OVCAR3 (cell line): ENCODE data around the genes CSNK2A2 and SLC38A7.

DNA sequence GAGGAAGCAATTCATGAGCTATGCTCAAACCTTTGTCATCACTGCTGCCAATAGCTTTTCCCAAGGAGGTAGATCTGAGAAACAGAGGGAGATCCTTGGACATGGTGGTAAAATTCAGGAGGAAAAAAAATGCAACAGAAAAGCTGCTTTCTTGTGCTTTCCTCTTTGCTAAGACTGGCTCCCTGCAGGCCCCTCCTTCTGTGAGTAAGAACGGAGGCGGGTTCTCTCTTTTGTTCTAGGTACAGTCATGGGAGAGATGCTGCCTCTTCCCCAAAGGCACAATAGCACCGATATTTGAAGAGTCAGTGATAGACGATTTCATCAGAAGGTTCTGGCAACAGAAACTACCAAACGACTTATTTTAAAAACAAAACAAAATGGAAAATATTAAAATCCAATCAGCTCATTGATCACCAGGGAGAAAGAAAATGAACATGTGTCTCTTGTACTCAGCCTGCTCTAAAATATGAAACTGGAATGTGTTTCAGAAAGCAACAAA, 32.6 kb upstream of the KIFC3 start:
- RRBS: no CpG with 5 or more reads among the region's 5 CpGs

GRCh38 chr16:57916101-57916565, 54.8 kb downstream of the CNGB1 start:
- RRBS: no CpG with 5 or more reads among the region's 7 CpGs

- RRBS: 95% methylated on average over 5 of the region's 29 CpGs
Measured at GRCh38 chr16:57997874-57998730, 2.4 kb downstream of the ZNF319 start.

- RRBS: 39% methylated on average over 30 of the region's 65 CpGs
Measured at GRCh38 chr16:58024239-58025344, 962 bp upstream of the MMP15 start.

- RRBS: no CpG with 5 or more reads among the region's 16 CpGs
Measured at GRCh38 chr16:58119232-58120006, 9.8 kb downstream of the CFAP20 start.

GRCh38 chr16:58126458-58126741, 2.8 kb downstream of the CFAP20 start:
- RRBS: no CpG with 5 or more reads among the region's 1 CpG

DNA sequence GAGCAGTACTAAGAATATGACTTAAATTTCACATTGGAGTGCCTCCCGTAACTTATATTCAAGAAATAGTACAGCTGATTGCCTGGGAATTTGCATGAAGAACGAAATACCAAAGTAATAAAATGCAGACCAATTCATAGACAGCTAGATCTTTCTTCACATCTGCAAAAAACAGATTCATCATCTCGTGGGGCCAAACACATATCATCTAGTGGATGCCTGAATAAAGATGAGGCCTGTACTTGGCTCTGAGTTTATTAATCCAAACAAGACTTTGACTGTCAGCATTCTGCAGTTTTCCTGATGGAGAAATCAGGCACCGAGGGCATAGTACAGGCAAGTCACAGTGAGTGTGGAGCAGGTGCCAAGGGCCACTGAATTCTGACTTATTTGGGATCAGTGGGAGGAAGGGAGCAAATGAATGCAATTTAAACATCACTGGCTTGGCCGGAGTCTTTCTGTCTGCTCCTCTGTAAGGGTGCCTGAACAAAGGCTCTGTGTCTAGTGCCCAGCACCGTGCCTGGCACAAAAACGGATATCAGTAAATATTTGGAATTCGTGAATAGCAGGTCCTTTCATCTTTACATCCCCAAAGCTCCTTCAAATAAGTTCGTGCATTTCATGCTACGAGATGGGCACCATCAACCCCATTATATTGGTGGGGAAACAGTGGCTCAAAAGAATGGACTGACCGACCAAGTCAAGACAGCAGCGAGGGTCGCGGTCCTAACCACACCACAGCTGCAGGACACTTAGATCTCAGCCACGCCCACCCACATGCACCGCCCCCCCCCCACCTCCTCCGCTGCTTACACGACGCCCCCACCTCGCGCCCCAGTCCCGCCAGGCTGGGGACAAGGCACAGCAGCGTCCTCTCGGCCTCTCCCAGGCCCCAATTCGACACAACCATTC, 877 bp downstream of the CFAP20 start:
- RRBS: no CpG with 5 or more reads among the region's 25 CpGs

GRCh38 chr16:58158418-58159184, 29.4 kb upstream of the CFAP20 start:
- RRBS: no CpG with 5 or more reads among the region's 10 CpGs

GRCh38 chr16:58197948-58198458, at the start of gene CSNK2A2:
Gene CSNK2A2 (minus strand): TSS chr16:58198106.
- RRBS: 4% methylated on average over 35 of the region's 67 CpGs

DNA sequence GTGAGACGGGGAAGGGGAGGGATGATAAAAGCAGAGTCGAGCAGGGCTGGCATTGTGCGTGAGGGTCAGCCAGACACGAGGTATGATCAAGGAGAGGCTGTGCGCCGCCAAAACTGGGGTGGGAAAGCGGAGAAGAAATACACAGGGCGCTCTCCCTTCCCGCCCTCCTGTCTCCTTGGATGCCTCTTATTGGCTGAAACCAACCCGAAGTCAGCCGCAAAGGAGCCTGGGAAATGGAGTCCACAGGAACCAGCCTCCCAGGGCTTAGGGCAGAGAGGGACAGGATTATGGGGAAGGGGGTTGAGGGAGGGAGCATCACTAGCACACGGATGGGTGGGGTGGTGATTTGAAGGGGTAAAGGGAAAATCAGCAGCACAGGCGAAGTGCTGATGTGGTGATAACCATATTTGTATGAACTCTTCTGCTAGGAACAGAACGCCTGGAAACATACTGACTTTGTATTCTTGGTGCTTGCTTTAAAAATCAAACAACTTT, 13.3 kb upstream of the CCDC113 start:
- RRBS: no CpG with 5 or more reads among the region's 14 CpGs

DNA sequence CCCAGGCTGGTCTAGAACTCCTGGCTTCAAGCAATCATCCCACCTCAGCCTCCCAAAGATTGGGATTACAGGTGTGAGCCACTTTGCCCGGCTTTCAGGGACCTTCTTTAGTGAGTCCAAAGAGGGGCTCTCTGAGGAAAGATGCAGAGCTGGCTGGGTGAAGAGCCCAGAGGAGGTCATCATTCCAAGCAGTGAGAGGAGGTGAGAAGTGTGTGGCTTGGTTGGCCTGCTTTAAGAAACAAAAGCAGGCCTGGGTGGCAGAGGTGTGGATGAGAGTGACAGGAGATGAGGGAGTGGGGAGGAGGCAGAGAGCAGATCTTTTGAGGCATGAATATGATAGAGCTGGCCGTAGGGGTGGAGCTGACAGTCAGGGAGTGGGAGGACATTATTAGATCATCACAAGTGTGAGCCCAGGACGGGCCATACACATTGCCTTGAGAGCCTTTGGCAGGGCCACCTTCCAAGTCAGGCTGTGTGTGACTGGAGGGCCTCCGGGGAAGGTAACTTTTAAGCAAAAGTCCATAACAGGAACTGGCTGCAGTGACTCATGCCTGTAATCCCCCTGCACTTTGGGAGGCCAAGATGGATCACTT, 26.2 kb downstream of the GINS3 start:
- RRBS: no CpG with 5 or more reads among the region's 4 CpGs

DNA sequence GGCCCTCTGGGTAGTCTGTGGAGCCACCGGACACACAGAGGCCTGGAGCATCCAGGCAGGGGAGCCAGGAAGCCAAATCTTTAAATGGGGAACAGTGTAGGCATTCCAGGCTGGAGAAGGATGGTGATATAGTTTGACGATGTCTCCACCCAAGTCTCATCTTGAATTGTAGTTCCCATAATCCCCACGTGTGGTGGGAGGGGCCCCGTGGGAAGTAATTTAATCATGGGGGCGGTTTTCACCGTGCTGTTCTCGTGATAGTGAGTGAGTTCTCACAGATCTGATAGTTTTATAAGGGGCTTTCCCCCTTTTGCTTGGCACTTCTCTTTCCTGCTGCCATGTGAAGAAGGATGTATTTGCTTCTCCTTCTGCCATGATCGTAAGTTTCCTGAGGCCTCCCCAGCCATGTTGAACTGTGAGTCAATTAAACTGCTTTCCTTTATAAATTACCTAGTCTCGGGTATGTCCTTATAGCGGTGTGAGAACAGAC, 28.8 kb downstream of the GINS3 start:
- RRBS: no CpG with 5 or more reads among the region's 10 CpGs

- RRBS: no CpG with 5 or more reads among the region's 2 CpGs
Measured at GRCh38 chr16:58459327-58459662, 40.6 kb upstream of the NDRG4 start.

DNA sequence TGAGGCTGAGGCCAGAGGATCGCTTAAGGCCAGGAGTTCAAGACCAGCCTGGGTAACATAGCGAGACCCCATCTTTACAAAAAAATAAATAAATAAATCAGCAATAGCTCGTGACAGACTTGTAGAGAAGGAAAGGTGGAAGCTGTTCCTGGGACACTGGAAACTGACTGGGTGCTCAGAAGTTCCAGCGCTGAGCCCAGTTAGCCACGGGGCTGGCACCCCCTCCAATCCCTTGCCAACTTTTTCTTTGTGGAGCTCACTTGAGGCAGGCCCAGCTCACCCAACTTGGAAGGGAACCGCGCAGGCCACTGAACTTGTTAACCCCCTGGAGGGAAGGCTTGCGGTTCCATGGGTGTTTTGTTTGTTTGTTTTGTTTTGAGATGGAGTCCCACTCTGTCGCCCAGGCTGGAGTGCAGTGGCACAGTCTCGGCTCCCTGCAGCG, 34.3 kb upstream of the NDRG4 start:
- RRBS: no CpG with 5 or more reads among the region's 11 CpGs

- RRBS: 4% methylated on average over 20 of the region's 78 CpGs
Measured at GRCh38 chr16:58515658-58516405, 515 bp downstream of the SETD6 start.

- RRBS: no CpG with 5 or more reads among the region's 10 CpGs
Measured at GRCh38 chr16:58516406-58516785, 1.1 kb downstream of the SETD6 start.

DNA sequence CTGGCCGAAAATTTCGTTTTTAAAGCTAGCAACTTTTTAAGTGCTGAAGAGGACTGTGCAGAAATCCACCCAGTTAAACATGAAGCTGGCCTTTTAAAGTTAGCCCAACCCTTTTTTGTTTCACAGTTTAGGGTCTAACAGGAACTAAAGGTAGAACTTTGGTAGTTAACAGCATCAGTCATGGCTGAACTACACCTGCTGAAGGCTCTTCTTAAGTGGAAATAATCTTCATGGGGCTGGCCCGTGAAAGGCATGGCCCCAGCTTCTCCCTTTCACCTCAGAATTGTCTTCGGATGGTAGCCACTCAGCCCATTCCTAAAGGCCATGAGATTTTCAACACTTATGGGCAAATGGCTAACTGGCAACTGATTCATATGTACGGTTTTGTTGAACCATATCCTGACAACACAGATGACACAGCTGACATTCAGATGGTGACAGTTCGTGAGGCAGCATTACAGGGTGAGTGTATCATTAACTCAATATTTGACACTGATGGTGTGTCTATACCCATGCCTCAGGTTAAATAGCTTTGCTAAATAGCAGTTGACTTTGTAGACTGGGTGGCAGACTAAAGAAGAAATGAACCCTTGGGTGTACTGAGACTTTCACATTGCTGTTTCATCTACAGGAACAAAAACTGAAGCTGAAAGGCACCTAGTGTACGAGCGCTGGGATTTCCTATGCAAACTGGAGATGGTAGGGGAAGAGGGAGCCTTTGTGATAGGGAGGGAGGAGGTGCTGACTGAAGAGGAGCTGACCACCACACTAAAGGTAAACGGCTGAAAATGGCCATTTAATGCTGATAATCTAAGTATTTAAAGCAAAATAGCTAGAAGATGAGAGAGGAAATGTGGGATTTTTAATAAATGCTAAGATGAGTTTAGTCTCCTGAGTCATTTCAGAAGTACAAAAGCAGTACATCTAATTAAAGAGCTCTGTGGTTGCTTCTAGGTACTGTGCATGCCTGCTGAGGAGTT, 2.7 kb downstream of the SETD6 start:
- RRBS: no CpG with 5 or more reads among the region's 9 CpGs

GRCh38 chr16:58683897-58684924, at the start of gene SLC38A7:
Gene SLC38A7 (minus strand): TSS chr16:58684770.
- RRBS: 7% methylated on average over 5 of the region's 42 CpGs

- RRBS: no CpG with 5 or more reads among the region's 11 CpGs
Measured at GRCh38 chr16:58720796-58721541, 13.1 kb downstream of the GOT2 start.

DNA sequence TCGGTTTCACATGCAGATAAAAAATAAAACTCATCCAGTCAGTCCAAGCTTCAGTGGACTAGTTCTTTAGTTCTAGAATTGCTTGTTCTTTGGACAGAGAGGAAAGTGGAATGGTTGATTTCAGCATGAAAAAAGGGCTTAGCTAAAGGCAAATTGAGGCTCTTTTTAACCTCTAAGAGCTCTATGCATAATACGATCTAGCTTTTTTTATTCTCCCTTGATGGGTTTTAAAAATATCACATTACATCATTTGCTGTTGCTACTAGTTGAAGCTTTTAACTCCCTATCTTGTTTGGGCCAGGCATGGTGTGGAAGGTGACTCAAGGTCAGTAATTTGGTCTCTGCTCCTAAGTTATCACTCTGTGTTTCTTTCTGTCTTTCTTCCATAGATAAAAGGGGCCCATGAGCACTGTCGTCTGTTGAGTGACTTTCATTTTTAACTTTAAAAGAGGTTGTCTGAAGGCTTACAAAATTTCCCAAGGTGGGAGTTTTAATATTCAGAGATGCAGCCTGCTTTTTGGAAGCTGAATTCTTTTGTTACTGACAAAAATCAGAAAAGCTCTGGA, 58.1 kb upstream of the GOT2 start:
- RRBS: no CpG with 5 or more reads among the region's 3 CpGs